Omental fat pad (tissue), 4 donors: ENCODE data around the gene CALD1.

- PRO-cap = no peak
- RAMPAGE, long total RNA, 4 experiments = no peak in any of the 4 experiments
Measured at GRCh38 chr7:133899932-133900577, 227.1 kb upstream of the LRGUK start.

DNA sequence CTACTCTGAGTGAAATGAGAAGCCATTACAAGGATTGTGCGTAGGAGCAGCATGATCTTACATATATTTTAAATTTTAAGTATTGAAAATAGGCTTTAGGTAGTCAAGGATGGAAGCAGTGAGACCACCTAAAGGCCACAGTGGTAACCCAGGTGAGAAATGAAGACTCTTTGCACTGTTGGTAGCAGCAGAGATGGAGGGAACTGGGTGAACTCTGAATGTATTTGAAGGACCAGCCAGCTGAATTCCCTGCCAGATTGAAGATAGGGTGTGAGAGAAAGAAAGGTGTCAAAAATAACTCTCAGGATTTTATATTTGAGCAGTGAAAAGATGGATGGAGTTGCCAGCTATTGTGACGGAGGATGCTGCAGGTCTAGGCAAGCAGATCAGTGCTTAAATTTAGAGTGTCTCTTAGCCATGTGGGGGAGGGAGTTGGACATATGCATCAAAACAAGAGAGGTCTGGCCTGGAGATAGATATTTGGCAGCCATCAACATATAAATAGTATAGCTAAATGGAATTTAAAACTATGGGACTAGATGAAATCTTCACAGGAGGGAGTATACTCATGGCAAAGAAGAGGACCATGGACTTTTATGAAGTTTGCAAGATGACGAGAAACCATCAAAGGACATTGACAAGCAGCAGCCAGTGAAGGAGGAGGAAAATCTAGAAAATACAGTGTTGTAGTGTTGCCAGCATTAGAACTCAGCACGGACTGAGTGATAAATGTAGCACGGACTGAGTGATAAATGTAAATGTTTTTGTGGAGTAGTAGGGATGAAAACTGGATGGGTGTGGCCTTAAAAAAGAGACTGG is 223.7 kb upstream of the LRGUK start:
- PRO-cap = no peak
- RAMPAGE, long total RNA, 4 experiments = no peak in any of the 4 experiments

GRCh38 chr7:134360042-134360535 is 43.4 kb upstream of the SLC35B4 start:
- PRO-cap = no peak
- RAMPAGE, long total RNA, 4 experiments = no peak in any of the 4 experiments

DNA sequence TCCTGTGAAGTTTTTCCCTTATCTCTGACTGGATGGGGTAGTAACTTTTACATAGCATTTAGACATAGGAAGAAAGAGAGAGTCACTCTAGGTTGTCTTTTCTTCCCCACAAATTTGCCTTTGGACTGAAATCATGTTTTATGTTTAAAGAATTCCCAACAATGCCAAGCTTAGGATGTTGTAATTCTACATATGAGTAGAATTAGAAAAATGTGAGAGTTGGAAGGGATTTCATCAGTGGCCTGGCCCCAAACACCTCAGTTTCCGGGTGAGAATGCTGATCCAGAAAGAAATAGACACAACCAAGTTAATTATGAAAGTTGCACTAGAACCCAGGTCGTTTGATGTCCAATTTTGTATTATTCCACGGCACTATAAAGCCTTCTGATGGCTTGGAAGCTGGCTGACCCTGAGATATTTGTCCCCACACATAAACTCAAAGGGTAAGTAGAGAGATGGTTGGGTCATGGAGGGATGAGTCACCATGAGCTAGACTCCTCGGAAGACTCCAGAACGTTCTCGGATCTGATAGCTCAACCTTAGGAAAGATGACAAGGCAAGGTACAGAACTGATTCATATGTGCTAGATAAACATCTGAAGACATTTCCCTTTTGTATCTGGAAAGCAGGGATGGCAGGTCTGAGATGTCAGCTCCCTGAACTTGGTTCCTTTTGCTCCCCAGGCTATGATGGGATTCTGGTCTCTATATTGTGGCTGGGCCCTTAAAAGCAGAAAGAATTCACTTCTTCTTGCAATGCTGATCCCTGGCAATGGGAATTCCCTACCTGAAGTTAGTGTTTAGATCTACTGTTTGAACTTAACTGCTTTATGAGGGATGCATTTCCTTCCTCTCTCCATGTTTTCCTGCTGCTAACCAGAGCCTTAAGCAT is 48.8 kb upstream of the SLC35B4 start:
- PRO-cap = no peak
- RAMPAGE, long total RNA, 4 experiments = no peak in any of the 4 experiments

DNA sequence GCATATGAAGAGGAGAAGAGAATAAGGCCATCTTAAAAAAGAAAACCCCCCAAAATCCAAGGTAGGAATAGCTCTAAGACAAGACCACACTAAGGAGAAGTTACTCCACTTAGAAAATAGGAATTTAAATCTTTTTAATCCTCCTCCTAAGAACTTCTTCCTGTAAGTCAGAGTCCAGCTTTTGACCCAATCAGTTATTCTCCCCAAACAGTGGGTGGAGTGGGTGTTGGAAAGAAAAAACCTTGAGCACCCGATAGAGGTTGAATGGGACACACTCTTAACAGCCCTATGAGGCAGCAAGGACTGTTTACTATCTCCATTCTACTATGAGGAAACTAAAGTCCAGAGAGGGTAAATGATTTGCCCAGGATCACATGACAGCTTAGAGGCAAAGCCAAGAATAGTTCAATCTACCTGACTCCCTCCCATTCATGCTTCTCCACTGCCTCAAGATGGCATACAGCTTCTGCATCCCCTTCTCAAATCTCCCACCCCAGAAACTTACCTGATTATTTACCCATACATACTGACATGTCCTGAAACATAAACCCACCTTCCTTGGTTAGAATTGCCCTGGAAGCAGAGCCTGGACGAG is 57.5 kb upstream of the SLC35B4 start:
- PRO-cap = no peak
- RAMPAGE, long total RNA, 4 experiments = no peak in any of the 4 experiments

DNA sequence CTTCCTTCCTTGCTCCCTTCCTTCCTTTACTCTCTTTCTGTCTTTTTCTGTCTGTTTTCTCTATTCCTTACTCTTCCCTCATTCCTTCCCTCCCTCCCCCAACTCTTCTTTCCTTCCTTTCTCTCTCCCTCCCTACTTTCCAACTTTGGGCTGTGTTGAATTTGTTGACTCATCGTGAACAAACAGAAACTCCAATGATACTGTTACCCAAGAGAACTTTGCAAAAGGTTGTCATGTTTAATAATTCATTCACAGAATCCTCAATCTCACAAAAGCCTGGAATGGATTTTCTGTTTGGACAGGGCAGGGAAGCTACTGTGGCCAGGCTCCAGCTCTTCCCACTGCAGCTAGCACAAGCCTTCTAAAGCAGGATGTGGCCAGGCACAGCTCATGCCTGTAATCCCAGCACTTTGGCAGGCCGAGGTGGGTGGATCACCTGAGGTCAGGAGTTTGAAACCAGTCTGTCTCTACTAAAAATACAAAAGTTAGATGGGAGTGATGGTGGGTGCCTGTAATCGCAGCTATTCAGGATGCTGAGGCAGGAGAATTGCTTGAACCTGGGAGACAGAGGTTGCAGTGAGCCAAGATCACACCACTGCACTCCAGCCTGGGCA is 14.1 kb downstream of the AKR1B15 start:
- PRO-cap = no peak
- RAMPAGE, long total RNA, 4 experiments = no peak in any of the 4 experiments

DNA sequence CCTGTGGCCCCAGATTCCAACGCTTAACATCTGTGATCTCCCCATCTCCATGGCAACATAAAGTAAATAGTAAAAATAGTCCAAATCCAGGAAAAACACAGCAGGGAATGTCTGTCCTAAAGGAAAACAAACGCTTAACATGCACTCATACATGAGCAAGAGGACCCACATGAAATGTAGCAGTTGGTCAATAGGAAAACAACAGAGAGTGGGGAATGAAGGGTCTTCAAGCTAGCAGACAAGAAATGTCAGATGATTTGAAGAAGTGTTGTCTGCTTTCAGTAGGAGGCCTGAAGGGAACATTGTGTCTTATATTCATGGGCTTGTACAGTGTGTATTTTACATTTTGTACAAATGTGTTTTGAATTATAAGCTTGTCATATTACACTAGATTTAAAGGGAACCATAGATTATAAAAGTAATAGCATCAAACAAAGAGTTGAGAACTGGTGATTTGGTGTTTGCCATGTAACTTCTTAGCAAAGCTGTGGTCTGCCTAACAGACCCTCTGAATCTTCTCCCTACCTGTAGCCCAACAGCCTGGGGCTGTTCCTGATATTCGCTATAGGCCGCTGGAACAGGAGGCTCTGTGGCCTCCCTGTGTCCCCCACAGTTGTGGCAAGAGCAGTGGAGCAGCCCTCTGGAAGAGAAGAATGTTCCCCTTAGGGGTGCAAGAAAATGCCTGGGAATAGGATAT is 58.7 kb upstream of the CALD1 start:
- PRO-cap = no peak
- RAMPAGE, long total RNA, 4 experiments = no peak in any of the 4 experiments

GRCh38 chr7:134742058-134743349 is 36.9 kb upstream of the CALD1 start:
- PRO-cap = no peak
- RAMPAGE, long total RNA, 4 experiments = no peak in any of the 4 experiments

- PRO-cap = no peak
- RAMPAGE, long total RNA, 4 experiments = start-site peak on the plus strand in 4 of 4 experiments, at chr7:134779404-134779724 at its widest, 35 to 1,604 reads per replicate
Measured at GRCh38 chr7:134778994-134779991, at the start of gene CALD1. CALD1 (plus strand) TSS chr7:134779634.

DNA sequence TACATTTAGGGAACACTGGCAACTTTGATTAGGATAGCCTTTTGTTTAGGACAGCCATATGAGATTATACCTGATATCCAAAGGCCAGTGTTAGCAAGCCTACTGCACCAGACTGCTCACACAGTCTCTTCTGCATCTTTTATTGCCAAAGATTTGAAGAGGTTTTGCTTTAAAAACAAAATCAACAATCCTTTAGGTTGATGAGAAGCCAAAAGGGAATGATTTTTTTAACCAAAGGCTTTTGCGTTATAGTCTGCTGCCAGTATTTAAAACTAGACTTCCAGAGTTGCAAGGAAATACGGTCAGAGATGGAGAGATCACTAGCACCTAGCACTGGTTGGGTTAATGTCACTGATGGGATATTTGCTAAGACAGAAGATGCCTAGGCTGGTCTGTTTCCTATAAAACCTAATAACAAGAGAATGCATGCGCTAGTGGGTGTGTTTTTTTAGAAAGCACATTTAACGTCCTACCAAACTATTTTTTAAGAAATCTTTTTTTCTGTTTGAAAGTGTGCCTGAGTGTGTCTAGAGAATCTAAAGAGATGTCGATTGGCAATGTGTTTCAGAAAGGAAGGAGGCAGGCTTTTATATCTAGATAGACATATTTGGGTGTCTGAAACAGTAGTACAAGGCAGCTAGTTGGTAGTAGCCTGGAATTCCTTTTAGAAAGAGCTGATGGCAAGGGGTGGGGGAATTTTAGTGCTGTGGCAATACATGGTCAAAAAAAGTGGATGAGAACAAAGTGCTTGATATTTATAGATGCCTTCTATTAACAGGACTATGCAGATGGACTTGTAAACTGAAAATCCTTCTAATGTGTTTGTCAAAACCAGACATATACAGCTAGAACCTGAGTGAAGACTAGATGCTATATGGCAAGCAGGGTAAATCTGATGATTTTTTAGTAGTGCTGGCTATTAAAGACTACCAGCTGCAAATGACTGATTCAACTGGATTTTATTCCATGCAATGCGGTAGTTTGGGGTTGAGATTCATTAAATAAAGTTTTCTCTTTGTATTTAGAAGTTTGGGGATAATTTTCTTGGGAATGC is 885 bp downstream of the CALD1 start:
- PRO-cap = no peak
- RAMPAGE, long total RNA, 4 experiments = no peak in any of the 4 experiments

GRCh38 chr7:134787470-134788041 is 8.1 kb downstream of the CALD1 start:
- PRO-cap = no peak
- RAMPAGE, long total RNA, 4 experiments = no peak in any of the 4 experiments

DNA sequence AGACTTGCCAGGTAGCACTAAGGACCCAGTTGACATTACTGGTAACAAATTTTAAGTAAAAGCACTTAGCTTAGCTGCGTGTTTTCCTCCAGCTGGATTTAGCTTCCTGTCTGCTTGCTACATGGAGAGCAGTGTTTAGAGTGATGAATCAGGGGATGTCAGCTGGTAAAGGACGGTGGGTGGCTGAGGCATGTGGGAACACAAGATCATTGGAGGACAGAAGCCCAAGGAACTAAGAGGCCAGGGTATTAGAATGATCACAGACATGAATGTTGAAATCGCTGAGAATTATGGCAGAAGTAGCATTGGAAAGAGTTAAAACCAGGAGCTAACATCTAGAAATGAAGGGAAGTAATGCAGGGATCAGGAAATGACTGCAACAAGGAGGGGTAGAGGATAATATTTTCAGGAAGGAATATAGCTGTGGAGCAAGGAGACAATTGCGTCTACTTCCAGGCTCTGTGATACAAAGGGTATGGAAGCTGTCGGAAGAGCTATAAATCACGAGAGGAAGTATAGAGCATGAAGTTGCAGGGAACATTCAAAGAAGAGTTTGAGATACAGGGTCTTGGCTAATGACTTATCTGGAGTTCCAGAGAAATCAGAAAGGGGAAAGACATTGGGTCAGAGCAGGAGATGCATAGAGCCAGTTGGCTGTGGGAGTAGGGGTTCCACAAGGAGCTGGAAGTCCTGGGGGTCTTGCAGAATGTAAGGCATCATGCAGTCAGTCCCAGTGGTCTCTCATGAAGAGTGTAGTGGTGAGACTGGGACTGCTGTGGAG is 34.5 kb downstream of the CALD1 start:
- PRO-cap = no peak
- RAMPAGE, long total RNA, 4 experiments = no peak in any of the 4 experiments

DNA sequence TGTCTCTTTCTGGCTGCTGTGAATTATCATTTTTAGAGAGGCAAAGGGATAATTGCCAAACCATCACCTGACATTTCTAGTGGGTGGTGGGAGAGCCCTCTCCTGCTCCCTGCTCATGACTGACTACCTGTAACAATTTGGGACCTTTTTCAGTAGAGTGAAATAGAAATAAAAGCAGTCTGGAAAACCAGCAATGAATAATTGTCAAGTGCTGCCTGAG is 52.8 kb downstream of the CALD1 start:
- PRO-cap = no peak
- RAMPAGE, long total RNA, 4 experiments = no peak in any of the 4 experiments

DNA sequence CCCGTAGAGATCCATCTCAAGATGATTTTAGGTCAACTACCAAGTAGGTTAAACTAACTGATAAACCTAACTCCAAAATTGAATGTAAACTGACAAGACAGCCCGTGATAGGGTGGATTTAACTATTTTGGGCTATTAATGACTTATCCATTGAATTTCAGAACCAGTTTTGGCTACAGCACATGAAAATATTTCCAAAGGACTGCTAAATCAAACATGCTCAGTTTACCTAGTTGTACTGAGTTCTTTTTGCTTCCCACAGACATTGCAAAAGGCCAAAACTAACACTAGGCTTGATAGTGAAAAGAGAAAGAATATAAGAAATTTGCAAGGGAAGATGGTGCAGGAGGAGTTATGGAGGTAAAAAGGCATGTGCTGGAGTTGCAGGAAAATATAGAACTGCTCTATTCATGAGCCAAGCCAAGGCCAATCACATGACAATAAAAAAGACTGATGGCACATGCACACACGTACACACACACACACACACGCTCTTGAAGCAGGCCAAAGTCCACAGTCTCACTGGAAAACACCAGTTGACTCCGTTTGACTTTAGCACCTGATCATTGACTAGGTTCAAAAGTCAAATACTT is 76.0 kb upstream of the AGBL3 start:
- PRO-cap = no peak
- RAMPAGE, long total RNA, 4 experiments = no peak in any of the 4 experiments

GRCh38 chr7:134992633-134993335 is 6.5 kb downstream of the AGBL3 start:
- PRO-cap = no peak
- RAMPAGE, long total RNA, 4 experiments = no peak in any of the 4 experiments

GRCh38 chr7:135167317-135168591 is 2.8 kb downstream of the CYREN start:
- PRO-cap = no peak
- RAMPAGE, long total RNA, 4 experiments = no peak in any of the 4 experiments

DNA sequence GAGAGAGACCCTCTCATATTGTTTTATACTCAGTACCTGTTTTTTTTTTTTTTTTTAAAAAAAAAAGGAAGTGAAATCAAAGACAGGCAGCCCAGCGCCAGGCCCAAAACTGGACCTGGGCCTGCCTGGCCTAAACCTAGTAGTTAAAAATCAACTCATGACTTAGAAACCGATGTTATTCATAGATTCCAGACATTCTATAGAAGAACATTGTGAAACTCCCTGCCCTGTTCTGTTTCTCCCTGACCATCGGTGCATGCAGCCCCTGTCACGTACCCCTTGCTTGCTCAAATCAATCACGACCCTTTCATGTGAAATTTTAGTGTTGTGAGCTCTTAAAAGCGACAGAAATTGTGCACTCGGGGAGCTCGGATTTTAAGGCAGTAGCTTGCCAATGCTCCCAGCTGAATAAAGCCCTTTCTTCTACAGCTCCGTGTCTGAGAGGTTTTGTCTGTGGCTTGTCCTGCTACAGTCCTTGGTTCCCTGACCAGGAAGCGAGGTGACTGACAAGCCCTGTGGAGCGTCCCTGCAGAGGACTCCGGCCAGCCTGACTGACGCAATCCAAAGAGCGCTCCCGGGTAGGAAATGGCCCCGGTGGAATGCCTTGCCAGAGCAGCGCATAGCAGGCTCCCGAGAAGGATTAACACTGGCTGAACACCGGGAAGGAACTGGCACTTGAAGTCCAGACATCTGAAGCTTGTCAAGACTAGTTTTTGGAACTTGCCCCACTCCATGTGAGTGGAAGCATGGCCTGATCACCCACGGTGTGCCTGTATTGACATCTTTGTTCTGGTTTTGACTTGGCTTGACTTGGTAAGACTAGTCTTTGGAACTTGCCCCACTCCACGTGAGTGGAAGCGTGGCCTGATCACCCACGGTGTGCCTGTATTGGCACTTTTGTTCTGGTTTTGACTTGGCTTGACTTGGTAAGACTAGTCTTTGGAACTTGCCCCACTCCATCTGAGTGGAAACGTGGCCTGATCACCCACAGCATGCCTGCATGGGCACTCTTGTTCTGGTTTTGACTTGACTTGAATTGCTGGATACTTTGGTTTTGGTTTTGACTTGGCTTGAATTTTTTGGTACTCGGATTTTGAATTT is 1.1 kb upstream of the CYREN start:
- PRO-cap = no peak
- RAMPAGE, long total RNA, 4 experiments = no peak in any of the 4 experiments

- PRO-cap = no peak
- RAMPAGE, long total RNA, 4 experiments = no peak in any of the 4 experiments
Measured at GRCh38 chr7:135205656-135206477, 5.5 kb downstream of the WDR91 start.

GRCh38 chr7:135206791-135207439 is 4.4 kb downstream of the WDR91 start:
- PRO-cap = no peak
- RAMPAGE, long total RNA, 4 experiments = no peak in any of the 4 experiments

DNA sequence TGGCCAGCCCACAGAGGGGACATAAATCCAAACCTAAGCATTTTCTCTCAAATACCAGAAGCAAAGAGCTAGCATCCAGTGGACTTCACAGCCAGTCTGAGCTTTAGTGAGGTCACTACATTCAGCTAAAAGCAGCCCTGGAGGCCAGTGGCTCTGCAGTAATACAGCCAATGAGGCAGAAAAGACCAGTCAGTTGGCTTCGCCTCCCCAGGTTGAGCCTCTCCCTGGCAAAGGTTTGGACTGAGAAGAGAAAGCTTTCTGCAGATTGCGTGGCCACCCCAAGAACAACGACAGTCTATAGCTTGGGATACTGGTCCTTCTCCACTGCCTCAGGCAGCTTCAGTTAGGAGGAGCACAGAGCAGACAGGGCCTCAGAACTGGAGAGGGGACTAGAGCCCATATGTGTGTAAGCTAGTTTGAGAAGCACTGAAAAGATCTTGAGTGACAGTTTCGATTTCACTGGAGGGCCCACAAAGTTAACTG is 3.8 kb downstream of the WDR91 start:
- PRO-cap = no peak
- RAMPAGE, long total RNA, 4 experiments = no peak in any of the 4 experiments